Metastatic Breast Carcinoma in the Ovary (tissue), 3 donors: ENCODE data around the genes TACR3, RPL34 and ETNPPL.

DNA sequence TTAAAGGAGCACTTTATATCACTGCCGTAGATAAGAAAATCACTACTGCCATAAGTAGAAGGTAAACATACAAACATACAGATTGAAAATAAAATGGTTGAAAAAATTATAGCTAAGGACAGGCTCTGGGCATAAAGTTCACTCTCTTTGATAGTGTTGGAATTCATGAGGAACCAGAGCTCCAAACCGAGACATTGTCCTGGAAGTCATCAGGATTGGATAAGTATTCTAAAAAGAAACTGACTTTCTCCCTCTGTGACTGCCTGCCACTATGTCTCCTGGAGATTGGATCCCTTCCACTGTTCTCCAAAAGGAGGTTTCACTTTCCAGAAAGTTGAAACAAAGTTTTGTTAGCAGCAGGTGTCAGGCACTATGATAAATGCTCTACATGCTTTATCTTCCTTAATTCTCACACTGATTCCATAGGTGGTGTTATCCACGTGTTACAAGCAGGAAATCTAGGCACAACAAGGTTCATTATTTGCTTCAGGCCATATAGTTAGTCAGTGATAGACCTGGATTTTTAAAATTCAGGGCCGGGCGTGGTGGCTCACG is 16.8 kb downstream of the BANK1 start:
- PRO-cap, 3 experiments, result no peak in any of the 3 experiments

DNA sequence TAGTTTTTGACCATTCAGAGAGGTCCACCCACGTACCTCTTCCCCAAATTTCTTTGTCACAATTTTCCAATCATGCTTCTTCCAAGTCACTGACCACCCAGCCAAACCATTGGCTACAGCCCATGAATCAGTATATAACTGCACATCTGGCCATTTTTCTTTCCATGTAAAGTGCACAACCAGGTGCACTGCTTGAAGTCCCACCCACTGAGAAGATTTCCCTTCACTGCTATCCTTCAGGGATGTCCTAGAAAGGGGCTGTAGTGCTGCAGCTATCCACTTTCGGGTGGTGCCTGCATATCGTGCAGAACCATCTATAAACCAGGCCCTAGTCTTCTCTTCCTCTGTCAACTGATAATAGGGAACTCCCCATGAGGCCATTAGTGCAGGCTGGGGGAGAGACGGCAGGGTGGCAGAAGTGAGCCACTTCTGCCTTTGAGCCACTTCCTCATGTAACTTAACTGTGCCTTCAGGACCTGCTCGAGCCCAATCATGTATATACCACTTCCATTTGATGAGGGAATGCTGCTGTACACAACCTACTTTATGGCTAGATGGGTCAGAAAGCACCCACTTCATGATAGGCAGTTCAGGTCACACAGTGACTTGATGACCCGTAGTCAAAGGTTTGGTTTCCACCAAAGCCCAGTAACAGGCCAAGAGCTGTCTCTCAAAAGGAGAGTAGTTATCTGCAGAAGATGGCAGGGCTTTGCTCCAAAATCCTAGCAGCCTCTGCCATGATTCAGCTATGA is 17.4 kb downstream of the MANBA start:
- PRO-cap, 3 experiments, result no peak in any of the 3 experiments

DNA sequence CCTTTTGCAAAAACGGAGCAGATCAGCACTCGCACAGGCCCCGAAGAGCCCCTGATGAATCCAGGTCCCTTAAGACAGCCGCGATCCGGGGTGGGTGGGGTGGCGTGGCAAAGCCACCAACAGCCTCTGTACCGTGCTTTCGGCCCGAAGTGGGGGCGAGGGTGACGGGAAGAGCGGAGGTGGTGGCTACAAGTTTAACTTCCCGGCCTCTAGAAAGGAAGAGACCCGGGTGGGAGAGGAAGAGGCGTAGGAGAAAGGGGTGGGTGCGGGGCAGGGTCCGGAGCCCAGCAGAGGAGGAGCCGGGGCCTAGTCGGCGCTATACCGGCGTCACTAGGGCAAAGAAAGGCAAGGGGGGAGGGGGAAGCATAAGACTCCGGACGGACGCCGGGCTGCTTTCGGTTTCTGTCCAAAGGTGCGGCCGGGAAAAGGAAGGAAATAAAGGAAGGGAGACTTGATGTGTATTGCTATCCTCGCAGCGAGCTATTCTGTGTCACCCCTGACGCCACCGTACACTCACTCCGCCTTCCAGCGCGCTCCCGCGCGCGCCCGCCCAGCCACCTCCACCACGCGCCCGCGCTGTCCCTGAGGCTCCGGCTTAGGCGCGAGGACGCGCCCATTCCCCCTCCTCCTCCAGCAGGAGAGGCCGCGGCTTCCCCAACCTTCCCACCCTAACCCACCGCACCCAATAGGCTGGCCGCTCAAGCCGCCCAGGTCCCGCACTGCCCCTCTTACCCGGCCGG is 545 bp downstream of the UBE2D3 start:
- PRO-cap, 3 experiments, result peak in 3 of 3 experiments; most common plus-strand start position 348 of the sequence (in 3); most common minus-strand start position 487 of the sequence (in 3)

- PRO-cap, 3 experiments, result no peak in any of the 3 experiments
These were observed 764 bp upstream of the UBE2D3 start for GRCh38 chr4:102828217-102828413.

DNA sequence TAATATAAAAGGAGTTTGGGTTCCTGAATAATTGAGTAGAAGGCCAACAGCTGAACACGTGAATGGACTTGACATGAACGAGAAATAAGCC is 973 bp downstream of the SLC9B2 start:
- PRO-cap, 3 experiments, result no peak in any of the 3 experiments

DNA sequence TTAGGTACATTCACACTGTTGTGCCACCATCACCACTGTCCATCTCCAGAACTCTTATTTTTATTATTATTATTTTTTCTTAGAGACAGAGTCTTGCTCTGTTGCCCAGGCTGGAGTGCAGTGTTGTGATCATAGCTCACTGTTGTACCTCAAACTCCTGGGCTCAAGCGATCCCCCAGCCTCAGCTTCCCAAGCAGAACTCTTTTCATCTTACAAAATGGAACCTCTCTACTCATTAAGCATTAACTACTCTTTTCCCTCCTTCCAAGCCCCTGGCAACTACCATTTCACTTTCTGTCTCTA is 5.9 kb upstream of the SLC9B2 start:
- PRO-cap, 3 experiments, result no peak in any of the 3 experiments

- PRO-cap, 3 experiments, result no peak in any of the 3 experiments
These were observed 2.6 kb downstream of the BDH2 start for GRCh38 chr4:103097037-103097499.

GRCh38 chr4:103718847-103720179 is at the start of gene TACR3:
Gene TACR3 (minus strand): TSS chr4:103719985.
- PRO-cap, 3 experiments, result peak in 1 of 3 experiments; most common minus-strand start chr4:103719985 (in 1)

DNA sequence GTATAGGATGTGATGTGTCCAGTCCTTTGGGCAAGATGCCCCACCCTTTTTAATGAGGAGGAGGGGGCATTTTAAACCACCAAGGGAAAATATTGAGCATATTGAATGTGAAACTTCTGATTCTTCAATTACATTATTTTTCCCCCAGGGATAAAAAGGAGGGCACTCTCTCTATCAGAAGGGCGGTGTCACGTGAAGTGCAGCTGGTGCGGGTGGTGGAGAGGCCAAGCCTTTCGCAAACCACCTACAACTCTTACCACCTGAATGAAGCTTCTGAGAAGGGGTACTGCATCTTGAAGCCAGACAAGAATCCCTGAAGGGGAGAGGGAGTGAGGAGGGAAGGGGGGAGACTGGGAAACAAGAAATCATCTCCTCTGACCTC is 4.3 kb downstream of the CXXC4 start:
- PRO-cap, 3 experiments, result no peak in any of the 3 experiments

GRCh38 chr4:104592827-104593291 is 98.2 kb upstream of the CXXC4 start:
- PRO-cap, 3 experiments, result peak in 1 of 3 experiments; most common minus-strand start chr4:104593103 (in 1)

DNA sequence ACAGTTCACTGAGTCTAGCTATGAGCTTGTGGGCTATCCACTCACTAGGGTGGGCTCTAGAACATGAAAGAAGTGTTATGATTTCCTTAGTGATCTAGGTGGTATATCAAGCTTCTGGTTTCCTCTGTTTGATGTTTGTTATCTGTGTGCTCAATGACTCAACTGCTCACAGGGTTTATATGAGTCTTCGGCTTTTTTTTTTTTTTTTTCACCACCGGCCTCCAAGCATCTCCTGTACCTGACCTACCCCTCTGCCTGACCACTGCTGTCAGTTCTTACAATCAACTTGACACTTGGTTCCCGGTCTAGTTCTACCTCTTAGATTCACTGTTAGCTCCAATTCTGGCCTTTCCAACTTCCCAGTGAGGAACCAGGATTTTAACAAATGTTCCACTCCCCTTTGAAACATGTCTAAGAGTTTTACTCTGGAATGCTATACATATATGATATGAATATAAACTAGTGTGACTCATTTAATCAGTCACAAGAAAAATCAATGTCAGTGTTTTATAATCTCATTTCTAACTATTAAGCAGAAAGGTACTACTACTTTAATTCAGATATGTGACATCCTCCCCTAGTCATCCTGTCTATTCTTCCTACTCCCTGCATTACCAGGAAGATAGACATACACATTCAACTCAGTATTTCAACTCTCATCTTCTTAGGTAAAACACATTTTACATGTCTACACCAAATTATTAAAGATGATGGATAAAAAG is 102.9 kb downstream of the PAPSS1 start:
- PRO-cap, 3 experiments, result no peak in any of the 3 experiments

GRCh38 chr4:107895950-107896626 is 35.3 kb upstream of the CYP2U1 start:
- PRO-cap, 3 experiments, result no peak in any of the 3 experiments

GRCh38 chr4:107988343-107989463 is 986 bp upstream of the HADH start:
- PRO-cap, 3 experiments, result no peak in any of the 3 experiments

- PRO-cap, 3 experiments, result no peak in any of the 3 experiments
These were observed 19.9 kb downstream of the HADH start for GRCh38 chr4:108009534-108010040.

DNA sequence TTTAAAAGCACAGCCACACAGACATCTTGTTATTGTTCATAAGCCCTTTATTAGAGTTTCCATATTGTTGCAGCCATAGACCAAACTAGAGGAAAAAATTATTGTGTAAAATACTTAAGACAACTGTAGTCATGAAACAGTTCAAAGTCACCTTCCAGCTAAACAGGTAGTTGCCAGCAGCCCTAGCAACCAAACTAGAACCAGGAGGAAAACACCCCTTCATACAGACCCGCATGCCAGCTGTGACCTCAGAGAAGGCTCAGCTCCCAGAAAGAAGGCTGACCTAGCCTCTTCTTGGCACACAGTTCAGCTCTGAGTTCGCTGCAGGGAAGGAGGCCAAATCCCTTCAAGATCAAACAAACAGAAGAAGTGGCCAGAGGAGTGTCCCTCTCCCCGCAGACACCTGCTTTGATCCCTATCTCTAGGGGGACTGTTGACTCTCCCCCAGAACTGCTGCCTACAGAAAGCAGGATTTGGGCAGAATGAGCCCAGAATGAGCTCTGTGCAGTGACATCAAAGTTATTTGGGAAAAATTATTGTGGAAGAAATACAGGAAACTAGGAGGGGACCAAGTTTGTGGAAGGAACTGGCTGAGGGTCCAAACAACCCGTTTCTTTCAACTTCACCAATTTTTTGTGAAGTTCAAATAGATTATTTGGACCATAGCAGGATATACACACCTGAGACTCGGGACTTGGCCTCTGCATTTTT is 56.0 kb downstream of the HADH start:
- PRO-cap, 3 experiments, result peak in 2 of 3 experiments; most common plus-strand start position 302 of the sequence (in 2); most common minus-strand start position 244 of the sequence (in 1)

DNA sequence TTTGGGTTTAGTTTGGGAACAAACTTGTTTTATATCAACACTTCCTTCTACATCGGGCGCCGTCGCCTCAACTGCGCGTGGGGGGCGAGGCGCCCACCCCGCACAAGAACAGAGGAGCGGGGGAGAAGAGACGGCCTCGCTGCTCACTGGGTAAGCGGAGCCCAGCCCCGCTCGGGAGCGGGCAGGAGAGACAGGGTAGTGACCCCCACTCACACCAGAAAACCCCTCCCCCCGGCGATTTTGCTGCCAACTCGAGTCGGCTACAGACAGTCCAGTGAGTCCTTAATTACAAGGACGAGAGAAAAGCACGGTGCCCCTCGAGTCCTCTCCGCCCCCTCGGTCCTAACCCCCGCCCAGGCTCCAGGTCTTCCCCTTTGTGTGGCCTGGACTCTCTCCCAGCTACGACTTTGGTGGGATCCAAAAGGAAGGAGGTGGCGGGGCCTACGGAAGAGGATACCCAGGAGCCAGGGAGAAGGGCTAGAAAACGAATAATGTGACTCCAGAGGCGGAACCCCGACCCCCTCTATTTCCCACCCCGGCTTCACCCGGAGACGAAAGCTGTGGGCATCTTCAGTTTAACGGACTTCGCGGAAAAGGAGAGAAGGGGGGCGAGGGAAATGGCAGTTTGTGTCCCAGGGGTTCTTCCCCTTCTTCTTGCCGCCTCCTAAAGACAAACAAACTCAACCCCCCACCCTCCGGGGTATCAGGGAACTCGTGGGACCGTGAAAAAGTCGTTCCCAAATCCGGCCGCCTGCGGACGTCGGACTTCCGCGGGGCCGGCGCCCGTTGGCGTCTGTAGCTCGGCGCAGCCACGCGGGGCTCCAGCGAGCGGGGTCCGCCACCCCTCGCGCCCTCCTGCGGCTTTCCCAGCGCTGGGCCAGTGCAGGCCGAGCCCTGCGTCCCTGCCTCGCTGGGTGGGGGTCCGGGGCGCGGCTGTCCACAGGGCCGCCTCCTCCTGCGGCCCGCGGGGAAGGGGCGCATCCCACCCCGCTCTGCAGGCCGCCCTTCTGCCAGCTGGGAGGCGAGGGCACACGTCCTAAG is 3.4 kb upstream of the LEF1 start:
- PRO-cap, 3 experiments, result peak in 1 of 3 experiments; most common plus-strand start position 420 of the sequence (in 1); most common minus-strand start position 795 of the sequence (in 1)

DNA sequence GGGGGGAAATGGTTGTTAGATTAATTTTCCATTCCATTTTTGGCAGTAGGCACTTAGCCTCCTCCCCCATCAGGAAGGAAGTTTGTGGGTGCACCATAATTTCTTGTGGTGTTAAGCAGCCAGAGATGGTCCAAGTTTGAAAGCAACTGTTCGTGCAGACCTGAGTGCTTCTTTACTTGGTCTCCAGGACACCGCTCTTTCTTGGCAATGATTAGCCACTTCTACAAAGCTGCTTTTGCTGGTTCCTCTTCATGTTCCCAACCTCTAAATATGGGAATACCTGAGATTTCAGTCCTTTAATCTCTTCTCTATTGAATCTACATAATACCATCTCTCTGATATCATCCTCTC is 92.6 kb upstream of the RPL34 start:
- PRO-cap, 3 experiments, result no peak in any of the 3 experiments

- PRO-cap, 3 experiments, result peak in 3 of 3 experiments; most common plus-strand start chr4:108620577 (in 3); most common minus-strand start chr4:108620475 (in 2)
These were observed at the start of gene RPL34 for GRCh38 chr4:108620142-108620750. Gene RPL34 (plus strand): TSS chr4:108620576.

- PRO-cap, 3 experiments, result no peak in any of the 3 experiments
These were observed 1.1 kb downstream of the RPL34 start for GRCh38 chr4:108621441-108621894.

DNA sequence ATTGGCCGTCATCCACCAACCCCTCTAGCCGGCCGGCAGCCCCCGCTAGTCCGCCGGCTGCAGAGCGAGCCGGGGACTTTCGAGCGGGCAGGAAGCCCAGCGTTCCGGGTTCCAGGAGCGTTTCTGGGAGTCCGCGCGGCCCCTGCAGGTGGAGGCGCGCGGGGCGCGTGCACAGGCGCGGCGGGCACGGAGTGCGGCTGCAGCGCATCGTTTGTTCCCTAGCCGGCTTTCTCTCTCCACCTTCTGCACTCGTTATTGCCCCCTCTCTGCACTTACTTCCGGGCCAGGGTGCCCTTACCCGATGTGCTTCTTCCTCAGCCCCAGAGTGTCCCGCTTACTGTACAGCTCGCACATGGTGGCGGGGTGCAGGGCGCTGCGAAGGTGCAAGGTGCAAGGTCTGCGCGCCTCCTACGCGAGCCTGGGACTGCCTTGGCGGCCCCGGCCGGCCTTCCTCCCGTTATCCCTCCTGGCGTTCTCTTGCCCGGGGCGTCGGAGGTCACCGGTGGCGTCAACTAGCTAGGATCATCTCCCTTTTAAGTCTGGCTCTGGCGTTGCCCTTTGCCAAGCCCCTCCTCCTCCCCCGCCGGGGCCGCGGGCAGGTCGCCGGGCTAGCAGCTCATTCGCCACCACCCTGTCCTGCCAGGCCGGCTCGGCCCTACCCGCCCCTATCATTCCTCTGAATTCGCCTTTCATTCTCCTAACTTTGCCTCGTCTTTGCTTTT is at the start of gene ETNPPL:
Gene ETNPPL (minus strand): TSS at position 509 of the 722 bp plus-strand sequence.
- PRO-cap, 3 experiments, result peak in 1 of 3 experiments; most common minus-strand start position 527 of the sequence (in 1)